HTERT-HM (cell line): ENCODE measurements around the gene TNIP2.

DNA sequence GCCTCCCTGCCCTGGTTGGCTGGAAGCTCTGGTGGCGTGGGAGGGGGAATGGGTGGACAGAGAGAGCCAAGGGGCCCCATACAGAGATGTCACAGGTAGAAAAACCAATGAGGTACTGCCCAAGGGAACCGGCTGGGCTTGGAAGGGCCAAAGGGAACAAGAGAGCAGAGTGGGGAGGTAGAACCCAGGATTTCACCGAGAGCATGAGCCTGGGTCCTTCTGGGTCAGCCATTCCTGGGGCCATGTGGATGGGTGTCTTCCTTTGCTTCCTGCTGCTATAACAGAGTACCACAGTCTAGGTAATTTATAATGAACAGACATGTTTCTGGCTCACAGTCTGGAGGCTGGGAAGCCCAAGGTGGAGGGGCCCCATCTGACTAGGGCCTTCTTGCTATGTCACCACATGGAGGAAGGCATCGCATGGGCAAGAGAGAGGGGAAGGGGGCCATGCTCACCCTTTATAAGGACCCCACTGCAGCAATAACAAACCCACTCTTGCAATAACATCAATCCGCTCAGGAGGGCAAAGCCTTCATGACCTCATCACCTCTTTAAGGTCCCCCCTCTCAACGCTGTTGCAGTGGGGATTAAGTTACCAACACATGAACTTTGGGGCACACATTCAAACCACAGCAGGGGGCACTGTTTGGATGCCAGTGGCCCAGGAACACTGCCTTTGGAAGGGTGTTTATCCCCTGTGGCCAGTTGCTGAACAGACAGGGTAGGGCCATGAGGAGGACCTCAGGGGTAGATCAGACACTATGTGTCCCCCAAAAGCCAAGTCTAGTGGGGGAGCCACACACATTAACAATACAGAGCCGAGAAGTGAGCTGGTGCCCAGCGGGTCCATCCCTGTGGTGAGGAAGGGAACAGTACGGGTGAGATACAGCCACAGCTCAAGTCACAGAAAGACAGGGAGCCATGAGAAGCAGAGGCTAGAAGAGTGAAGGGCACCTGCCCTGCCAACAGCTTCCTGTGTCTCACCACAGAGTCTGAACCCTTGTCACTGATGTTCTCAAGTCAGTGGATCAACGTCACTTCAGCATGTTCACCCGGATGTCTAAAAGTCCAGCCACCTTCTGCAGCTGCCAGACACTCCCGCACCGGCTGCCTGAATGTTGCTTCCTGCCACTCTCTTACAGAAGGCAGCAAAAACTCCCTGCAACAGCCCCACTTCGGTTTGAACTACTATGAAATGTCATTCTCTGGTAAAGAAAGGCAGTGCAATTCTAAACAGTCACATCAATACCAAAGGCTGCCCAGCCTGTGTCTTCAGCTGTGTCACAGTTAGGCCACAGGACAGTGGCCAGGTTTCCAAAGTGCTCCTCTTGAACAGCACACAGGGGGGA is 19.7 kb upstream of the MXD4 start:
- RRBS, result 36% methylated on average over 3 of the region's 14 CpGs

DNA sequence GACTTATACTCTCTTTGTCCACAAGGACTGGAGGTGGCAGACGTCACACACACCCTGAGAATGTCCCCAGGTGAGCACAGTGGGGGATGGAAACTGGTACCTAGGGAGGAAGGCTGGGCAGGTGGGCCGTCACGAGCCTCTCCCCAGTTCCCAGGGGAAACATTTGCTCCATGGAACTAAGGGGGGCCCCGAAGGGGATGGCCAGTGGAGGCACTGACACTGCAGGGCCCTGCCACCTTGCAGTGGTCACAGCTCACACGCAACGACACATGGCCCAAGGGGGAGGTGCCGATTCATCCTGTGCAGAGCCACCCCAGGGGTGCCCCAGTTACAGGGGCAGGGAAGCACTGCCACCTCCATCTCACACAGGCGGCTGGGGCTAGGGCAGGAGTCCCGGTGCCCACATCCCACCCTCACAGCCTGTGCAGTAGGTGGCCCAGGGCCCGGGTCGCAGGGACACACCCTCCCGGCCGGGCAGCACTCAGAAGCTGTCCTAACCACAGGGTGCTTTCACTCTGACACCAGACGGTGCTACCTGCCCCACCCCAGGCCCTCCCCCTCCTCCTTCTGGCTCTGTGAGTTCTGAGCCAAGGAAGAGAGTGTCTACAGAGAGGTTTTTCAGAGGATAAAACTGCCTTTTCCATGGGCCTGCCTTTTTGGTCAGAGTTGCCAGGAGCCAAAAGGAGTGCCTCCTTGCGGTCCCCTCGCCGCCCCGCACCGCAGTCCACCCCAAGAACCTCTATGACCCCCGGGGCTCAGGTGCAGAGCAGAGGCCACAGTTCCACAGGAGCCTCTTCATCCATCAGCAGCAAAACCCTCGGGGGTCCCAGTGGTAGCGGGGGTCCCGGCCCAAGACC is 17.2 kb downstream of the ZFYVE28 start:
- RRBS, result 29% methylated on average over 6 of the region's 23 CpGs

DNA sequence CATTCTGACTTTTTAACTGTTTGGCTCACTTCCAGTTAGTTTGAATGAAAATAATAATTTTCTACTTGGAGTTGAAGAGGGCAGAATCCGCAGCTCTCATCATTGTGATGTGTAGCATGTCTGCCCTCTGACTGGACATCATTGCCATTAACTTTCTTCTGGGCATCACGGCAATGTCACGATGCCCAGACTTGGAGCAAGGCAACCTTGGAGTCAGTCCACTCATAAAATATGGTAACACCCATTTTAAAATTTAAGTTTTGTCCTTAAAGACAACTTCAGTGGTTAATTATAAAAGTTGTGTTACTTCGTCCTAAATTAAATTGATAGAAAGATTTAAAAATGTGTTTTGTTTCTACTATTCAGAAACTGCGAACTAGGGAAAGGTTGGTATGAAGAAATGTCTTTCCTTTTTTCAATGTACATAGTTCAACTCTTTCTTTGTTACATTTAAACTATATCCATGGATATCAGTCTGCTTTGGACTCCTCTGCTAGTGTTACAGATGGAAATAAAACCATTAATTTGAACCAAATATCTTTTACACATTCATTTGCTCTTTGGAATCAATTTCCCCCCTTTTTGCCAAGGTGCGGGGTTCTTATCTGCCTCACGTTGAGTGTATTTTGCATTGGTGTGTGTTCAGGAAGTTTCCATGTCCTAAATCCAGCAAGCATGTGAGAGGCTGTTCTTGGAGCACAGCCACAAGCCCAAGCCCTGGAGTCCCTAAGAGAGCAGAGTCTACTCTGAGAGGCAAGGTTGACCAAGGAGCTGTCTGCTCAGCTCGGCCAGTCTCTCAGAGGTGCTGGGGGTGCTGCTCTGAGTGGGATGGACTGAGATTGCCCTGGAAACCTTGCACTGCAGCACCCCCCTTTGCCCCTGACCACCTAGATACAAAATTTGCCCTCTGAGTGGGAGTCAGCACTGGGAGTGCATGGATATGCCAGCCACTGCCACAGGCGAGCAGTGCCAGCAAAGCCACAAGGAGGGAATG is 20.8 kb upstream of the FAM193A start:
- RRBS, result no CpG with 5 or more reads among the region's 9 CpGs

GRCh38 chr4:2662776-2663297 is 93.3 kb downstream of the TNIP2 start:
- RRBS, result no CpG with 5 or more reads among the region's 8 CpGs

GRCh38 chr4:2671168-2671602 is 85.0 kb downstream of the TNIP2 start:
- RRBS, result no CpG with 5 or more reads among the region's 8 CpGs

- RRBS, result 1% methylated on average over 28 of the region's 98 CpGs
Measured at GRCh38 chr4:2755720-2756697, at the start of gene TNIP2. Gene TNIP2 (minus strand): TSS chr4:2756336.

DNA sequence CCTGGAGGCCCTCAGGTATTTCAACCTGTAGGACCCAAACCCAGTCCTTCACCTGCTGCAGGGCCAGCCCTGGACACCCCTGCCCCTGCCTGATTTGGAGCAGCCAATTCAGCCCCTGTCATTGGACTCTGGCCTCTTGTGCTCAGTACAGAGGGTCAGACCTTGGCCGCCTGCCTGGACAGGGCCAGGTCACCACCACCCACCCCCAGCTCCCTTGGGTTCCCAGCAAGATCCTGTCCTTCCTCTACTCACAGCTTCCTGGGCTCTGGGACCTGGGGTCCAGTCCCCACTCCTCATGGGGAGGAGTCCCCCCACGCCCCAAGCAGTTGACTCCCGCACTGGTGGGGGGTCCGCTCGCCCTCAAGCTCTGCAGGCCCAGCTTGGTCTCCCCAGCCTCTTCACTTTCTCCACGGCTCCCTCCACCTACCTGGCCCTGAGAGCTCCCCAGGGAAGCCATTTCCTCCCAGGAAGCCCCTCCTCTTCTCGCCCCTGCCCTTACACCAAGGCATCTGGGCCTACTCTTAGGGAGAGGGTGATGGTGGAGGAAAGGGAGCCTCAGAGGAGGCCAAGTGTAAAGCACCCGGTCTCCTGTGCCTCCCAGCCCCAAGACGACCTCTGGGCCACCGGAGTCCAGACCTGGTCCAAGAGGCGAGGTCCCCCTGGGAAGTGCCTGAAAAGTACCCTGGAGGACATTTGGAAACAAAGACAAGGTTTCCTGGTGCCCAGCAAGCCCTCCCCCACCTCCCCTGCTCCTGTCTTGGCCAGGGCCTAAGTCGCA is 816 bp upstream of the SH3BP2 start:
- RRBS, result 87% methylated on average over 3 of the region's 12 CpGs

DNA sequence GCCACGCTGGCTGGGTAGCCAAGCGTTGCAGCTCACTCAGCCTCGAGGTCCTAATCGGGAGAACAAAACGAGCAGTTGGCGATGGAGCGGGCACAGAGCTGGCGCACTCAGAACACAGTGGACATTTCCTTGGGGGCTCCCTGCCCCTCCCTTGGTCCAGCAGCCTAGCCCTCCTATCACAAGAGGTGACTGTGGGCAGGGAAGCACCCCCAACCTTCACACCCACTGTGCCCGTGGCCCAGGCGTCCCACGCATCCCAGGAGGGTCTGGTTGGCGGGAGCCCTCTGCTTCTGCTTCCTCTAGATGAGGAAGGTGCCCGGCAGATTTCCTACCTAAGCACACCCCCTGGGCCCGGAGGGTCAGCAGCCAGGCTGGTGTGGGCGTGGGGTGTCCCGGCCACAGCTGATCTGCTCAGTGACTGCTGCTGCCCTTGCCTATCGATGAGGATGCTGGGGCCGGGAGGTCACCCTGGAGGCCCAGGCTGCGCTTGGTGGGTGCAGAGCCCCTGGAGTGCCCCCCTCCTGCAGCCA is 12.0 kb downstream of the SH3BP2 start:
- RRBS, result 83% methylated on average over 5 of the region's 19 CpGs

DNA sequence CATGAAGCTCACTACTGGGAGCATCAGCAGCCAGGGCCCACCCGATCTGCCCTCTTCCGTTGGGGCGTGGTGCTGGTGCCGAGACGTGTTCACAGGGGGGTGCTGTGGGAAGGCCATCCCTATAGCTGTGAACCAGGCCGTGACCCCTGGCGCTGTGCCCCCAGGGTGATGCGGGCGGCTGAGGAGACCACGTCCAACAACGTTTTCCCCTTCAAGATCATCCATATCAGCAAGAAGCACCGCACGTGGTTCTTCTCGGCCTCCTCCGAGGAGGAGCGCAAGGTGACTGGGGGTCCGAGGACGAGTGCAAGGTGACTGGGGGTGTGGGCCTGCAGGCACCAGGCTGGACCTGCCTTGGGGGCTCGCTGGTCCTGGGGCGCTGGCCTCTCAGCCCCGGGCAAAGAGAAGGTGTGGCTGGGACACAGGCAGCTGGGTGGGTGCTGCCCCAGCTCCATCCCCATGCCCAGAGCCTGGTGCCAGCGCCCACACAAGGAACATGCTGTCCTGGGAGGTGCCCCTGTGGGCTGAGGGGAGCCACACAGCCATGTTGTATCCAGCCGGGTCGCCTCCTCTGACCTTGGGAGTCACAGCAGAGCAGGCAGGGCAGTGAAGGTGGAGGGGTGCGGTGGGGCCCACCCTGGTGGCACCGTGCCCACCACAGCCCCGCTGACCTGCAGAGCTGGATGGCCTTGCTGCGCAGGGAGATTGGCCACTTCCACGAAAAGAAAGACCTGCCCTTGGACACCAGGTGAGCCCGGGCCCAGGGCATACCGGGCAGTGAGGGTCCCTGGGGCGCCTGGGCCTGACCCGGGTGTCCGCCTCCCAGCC is 19.0 kb upstream of the ADD1 start:
- RRBS, result 95% methylated on average over 3 of the region's 34 CpGs

- RRBS, result no CpG with 5 or more reads among the region's 8 CpGs
Measured at GRCh38 chr4:2836827-2837285, 6.8 kb upstream of the ADD1 start.

DNA sequence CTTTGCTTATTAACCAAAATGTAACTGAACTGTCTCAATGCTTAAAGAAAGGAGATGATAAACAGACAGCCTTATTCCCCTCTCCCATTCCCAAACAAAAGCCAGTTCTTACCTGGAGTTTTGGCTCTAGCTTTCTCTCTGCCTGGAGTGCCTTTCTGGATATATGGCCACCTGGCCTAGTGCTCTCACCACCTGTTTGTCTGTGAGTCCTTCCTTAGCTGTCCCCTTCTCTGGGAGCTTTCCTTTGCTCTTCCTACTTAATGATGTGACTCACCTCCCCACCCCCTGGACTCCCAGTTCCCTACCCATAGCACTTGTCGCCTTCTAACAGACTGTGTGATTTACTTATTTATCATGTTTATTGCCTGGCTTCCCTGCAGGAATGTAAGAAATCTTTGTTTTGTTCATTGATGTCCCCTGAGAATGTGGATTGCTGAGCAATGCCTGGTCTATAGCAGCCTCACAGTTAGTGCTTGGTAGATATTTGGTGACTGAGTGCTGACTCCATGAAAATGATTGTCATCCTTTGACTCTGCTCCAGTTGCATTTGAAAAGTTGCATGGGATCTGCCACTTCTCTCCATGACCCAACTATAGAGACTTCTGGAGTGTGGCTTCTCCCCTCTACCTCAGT is 18.9 kb downstream of the ADD1 start:
- RRBS, result no CpG with 5 or more reads among the region's 1 CpG

GRCh38 chr4:2930446-2931531 is 3.8 kb downstream of the MFSD10 start:
- RRBS, result 6% methylated on average over 1 of the region's 40 CpGs

DNA sequence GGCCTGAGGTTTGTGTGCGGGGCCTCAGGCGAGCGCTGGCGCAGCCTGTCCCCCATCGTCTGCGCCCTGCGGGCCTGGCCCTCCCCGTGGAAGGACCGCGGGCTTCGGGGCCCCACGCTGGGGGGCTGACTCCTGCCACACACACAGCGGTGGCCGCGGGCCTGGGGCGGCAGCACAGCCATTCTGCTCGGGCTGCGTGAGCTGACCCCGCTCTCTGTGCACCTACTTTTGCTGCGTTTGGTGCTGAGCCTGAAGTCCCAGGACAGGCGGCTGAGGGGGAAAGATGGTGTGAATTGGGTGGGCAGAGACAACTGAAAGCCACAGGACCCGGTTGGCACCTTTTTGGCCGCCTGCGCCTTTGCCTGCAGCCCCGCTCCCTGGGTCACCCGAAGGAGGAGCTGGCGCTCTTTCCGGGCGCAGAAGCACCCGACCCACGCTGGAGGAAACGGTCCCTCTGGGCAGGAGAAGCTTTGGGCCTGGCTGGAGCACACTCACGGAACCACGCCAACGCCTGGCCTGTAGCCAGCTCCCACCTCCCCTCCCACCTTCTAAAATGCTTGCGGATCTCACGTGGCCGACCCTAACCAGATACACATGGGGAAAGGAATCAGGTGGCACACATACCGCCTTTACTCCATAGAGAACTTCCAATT is 580 bp upstream of the MFSD10 start:
- RRBS, result 2% methylated on average over 6 of the region's 39 CpGs

DNA sequence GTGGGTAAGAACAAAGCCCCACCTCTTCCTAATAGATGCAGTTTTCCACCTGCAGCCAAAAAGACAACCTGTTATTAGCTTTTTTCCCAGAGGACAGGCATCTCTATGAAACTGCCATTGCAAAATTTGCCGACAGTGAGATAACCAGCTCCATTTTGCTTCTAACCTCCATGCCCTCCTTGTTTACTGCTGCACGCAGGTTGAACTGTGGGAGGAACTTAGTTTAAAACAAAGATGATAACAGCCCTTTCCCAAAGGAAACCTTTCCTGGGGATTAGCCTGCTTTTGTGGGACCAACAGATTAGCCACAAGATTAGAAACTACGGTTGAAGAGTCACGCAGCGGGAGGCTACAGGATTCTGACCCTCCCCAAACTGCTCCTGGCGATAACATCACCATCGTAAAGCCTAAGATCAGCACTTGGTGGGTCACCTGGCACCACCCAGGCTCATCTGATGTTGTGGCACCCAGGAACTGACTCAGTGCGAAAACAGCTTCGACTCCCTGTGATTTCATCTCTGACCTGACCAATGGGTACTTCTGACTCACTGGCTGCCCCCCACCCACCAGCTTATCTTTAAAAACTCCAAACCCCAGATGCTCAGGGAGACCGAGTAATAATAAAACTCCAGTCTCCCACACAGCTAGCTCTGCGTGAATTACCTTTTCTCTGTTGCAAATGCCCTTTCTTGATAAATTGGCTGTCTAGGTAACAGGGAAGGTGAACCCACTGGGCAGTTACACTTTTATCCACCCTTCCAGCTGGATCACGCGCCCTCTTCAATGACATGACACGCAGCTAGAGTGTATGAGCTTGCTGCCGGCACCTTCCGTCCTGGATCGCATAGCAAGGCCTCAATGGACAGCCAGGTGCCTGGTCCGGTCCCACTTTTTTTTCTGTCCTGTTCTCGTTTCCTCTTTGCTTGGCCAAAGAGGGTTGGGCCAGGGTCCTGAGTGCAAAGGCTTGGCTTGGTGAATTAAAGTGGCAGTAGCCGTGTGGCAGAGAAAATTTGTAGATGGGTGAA is 1.4 kb upstream of the MFSD10 start:
- RRBS, result 73% methylated on average over 4 of the region's 20 CpGs

DNA sequence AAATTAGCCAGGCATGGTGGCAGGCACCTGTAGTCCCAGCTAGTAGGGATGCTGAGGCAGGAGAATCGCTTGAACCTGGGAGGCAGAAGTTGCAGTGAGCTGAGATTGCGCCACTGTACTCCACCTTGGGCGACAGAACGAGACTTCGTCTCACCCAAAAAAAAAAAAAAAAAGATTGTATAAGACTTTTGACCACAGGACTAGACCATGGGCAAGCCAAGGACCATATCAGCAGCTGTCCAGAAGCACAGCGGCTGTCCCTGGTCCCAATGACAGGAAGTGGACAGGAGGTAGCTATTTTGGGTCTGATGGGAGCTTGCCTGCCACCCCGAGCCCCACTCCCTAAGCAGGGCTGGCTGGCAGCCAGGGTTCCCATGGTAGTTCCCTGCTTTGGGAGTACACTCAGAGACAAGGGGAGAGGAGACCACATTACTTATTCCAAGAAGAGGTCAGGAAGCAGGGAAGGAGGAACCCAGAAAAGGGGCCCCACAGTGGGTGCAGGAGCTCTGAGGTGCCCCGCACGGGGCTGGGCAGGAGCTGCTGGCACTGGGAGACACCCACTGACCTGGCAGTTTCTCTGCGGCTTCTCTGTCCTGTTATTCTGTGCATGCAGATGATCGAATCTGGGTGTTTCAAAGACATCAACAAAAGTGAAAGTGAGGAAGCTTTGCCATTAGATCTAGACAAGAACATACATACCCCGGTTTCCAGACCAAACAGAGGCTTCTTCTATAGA is 36.5 kb upstream of the HTT start:
- RRBS, result no CpG with 5 or more reads among the region's 12 CpGs

DNA sequence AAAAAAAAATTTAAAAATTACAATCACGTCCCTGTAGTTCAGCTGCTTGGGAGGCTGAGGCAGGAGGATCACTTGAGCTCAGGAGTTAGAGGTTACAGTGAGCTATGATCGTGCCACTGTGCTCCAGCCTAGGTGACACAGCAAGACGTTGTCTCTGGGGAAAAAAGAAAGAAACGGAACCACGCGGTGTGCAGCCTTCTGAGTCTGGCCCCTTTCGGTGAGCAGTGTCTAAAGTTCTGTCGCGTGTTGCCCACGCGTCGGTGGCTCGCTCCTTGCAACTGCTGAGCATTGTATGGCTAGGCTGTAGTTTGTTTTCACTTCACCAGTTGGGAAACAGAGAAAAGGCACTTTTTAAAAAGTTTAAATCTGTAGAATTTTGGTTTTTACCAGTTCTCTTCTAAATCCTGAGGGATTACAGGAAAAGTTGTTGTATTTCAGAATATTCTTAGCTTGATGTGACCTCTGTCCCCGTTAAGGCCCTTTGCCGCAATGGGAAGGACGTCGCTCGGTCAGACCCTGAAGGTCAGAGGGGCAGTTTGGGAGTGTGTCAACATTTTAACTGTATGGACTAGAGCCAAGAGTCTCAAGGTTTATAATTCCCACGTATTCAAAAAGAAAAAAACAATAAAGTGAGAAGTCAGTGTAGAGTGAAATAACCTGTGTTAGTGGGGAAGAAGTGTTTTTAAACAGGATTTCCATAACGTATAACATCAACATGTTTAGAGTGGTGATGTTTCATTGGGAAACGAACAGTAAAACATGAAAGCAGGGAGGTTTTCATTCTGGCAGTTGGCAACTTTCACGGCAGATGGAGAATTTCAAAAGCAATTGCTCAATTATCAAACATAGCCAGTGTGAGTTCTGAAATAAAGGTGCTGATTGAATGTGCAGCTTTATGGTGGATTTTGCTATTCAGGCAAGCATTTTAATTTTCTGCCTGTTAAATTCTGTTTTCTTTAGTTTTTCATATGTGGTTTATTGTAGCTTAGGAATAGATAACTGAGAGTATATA is 45.8 kb upstream of the MSANTD1 start:
- RRBS, result no CpG with 5 or more reads among the region's 22 CpGs

DNA sequence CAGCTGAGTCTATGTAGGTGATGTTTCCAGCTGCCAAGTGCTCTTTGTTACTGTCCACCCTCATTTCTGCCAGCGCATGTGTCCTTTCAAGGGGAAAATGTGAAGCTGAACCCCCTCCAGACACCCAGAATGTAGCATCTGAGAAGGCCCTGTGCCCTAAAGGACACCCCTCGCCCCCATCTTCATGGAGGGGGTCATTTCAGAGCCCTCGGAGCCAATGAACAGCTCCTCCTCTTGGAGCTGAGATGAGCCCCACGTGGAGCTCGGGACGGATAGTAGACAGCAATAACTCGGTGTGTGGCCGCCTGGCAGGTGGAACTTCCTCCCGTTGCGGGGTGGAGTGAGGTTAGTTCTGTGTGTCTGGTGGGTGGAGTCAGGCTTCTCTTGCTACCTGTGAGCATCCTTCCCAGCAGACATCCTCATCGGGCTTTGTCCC is 6.1 kb upstream of the MSANTD1 start:
- RRBS, result no CpG with 5 or more reads among the region's 11 CpGs

GRCh38 chr4:3311598-3312236 is 18.9 kb downstream of the RGS12 start:
- RRBS, result no CpG with 5 or more reads among the region's 10 CpGs

DNA sequence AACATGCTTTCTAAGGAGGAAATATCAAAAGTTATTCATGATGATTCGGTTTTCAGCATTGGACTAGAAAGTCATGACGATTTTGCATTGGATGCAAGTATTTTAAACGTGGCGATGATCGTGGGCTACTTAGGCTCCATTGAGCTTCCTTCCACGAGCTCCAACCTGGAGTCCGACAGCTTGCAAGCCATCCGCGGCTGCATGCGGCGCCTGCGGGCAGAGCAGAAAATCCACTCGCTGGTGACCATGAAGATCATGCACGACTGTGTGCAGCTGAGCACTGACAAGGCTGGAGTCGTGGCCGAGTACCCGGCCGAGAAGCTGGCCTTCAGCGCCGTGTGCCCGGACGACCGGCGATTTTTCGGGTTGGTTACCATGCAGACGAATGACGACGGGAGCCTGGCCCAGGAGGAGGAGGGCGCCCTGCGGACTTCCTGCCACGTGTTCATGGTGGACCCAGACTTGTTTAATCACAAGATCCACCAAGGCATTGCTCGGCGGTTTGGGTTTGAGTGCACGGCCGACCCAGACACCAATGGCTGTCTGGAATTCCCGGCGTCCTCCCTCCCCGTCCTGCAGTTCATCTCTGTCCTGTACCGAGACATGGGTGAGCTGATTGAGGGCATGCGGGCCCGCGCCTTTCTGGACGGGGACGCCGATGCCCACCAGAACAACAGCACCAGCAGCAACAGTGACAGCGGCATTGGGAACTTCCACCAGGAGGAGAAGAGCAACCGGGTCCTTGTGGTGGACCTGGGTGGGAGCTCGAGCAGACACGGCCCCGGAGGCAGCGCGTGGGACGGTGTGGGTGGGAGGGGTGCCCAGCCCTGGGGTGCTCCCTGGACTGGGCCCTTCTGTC is 24.2 kb downstream of the RGS12 start:
- RRBS, result 86% methylated on average over 7 of the region's 53 CpGs

GRCh38 chr4:3362298-3362824 is 69.5 kb downstream of the RGS12 start:
- RRBS, result no CpG with 5 or more reads among the region's 7 CpGs